ENCODE measurements around a stretch of chr21.

- PRO-cap, result no peak
Measured at GRCh38 chr21:34699528-34700130, 30.8 kb downstream of the CLIC6 start.

DNA sequence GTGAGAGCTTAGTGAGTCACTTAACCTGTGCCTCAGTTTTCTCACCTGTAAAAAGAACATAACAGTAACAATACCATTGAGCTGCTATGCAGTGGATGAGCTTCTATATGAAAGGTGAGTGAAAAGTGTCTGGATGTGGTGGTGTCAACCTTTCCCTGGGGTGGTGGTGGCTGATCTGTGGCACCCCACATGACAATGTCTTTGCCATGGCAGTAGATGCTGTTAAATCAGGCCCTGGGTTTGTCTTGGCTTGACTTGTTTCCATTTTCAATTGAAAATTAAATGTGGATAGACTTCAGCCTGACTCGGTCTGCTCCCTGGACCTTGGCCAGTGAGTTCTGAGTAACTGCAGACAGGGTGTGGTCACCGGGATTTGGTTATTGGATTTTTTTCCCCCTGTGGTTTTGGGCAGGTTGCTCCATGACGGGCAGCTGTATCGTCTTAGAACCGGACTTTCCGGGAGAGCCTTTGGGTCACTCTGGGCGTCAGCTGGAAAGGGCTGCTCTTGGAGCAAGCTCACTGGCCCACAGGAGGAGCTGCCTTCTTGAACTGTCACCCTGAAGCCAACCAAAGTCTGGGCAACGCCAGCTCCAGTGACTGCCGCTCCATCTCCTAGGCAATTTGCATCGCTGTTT lies 74.9 kb downstream of the CLIC6 start:
- PRO-cap, result no peak

DNA sequence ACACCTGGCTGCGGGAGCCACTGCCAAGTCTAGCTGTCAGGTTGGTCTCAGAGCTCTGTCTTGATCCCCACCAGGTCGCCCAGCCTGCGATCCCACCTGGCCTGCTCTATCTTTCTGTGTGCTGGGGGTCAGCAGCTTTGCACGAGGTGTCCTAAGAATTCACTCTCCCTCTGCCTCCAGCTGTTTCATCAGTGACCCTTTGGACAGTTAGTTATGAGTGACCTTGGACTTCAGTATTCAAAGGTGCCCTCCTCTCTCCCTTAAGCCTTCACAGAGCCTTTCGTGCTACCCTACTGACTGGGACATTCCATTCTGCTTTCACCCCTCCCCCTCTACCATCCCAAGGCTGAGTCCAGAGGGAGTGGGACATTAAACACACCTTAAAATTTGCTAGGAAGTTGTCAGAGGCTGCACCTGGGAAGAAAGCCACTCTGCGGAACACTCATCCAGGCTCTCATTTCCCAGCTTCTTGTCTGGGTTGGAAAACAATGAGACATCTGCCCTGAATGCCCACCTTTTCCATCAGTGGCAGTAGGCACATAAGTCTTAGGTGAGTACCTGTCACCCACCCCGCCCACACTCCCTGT lies 171.9 kb downstream of the CLIC6 start:
- PRO-cap, result no peak

DNA sequence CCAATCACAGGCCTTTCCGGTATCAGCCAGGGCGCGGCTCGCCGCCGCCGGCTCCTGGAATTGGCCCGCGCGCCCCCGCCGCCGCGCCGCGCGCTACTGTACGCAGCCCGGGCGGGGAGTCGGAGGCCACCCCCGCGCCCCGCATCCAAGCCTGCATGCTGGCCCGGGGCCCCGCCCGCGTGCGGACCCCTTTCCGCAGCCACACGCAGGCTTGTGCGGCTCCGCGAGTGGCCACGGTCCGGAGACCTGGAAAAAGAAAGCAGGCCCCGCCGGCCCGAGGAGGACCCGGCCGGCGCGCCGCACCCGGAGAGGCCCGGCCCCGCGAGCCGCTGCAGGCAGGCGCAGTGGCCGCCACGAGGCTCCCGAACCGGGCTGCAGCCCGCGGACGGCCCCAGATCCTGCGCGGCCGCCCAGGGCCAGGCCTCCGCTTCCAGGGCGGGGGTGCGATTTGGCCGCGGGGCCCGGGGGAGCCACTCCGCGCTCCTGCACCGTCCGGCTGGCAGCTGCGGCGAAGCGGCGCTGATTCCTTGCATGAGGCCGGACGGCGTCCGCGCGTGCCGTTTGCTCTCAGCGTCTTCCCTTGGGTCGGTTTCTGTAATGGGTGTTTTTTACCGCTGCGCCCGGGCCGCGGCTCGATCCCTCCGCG lies 160.2 kb downstream of the RUNX1 start:
- PRO-cap, result bidirectional peak, plus-strand start at position 103 of the sequence, minus-strand start outside the sequence; bidirectional peak, plus-strand start outside the sequence, minus-strand start at position 596 of the sequence

- PRO-cap, result no peak
Measured at GRCh38 chr21:34967522-34968203, 81.4 kb downstream of the RUNX1 start.

DNA sequence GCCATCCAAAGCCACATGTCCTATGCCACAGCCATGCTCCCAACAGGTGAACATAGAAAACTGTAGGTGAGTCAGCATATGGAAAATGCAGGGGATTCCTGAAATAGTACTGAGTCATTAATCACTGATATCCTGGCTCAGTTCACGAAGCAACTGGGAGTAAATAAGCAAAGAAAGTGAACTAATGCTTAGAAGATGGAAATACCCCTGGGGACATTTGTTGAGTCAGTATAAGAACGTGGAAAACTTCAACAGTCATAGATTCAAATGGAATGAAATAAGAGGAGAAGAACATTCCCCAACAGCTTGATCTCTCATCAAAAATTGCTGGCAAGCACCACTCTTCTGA lies 148.9 kb upstream of the RUNX1 start:
- PRO-cap, result no peak

DNA sequence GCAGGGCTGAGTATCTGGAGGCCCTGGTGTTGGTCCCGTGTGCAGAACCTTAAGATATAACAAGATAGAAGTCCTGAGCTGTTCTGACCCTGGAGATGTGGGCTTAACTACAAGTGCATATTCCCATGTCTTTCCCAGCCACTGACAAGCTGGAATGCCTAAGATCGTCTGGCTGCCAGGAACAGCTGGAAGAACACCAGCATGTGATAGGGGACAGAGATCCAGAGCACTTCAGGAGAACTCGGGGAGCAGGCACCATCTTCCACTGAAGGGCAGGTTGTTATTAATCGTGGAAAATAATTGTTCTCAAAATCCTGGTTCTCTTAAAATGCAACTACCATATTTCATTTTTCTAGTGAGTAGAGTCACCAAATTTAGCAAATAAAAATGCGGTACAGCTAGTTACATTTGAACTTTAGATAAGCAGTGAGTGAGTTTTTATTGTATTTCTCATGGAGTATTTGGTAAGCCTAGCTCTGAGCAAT lies 420.0 kb upstream of the RUNX1 start:
- PRO-cap, result no peak

DNA sequence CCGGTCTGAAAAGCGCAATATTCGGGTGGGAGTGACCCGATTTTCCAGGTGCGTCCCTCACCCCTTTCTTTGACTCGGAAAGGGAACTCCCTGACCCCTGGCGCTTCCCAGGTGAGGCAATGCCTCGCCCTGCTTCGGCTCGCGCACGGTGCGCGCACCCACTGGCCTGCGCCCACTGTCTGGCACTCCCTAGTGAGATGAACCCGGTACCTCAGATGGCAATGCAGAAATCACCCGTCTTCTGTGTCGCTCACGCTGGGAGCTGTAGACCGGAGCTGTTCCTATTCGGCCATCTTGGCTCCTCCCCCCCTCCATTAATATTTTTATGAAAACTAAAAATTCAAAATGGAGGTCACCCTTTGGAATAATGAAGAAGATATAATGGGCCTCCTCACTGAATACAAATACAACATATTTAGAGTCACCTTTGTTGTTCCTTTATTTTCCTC lies 450.4 kb upstream of the RUNX1 start:
- PRO-cap, result no peak

DNA sequence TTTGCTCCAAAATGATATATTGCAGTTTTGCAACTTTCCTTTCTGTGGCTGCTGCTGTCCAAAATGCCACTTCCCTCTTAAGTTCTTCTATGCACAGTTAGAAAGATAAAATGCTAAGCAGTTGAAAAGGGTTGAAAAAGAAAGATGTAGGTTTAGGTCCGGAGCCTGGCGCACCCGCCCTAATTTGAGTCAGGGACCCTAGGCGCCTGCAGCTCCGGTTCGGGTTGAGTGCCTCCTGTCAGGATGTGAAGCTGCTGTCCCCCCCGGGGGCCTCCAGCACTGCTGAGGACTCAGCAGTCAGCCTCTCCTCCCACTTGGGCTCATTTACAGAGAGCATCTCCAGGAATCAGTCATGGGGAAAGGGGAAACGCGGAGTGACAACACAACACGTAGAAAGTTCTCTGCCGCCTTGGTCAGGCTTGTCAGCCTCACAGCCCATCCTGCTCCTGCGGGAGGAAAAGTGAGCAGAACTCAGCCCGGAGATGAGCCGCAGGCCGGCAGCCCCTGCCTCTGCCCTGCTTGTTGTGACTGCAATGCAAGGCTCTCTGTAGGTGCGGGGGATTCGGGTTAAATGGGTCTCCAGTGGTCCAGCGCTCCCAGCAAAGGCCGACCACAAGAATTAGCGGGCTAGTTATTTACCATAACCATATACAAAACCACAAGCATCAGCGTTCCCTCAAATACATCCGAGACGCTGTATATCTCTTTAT lies 479.5 kb upstream of the RUNX1 start:
- PRO-cap, result no peak

GRCh38 chr21:35849979-35850613 lies 210.2 kb downstream of the SETD4 start:
- PRO-cap, result no peak

GRCh38 chr21:36065524-36065869 lies 4.3 kb upstream of the CBR1 start:
- PRO-cap, result no peak

- PRO-cap, result no peak
Measured at GRCh38 chr21:36134537-36134784, 418 bp upstream of the CBR3 start.

DNA sequence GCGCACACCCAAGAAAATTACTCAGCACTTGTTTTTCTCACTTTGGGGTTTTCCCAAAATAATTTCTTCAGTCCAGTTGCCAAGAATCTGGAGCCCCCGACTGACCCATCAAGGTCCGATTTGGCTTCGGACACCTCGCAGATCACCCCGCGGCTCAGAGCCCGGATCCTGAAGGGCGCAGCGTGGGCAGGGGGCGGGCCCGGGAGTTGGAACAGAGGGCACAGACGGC lies 180 bp upstream of the CBR3 start:
- PRO-cap, result no peak

DNA sequence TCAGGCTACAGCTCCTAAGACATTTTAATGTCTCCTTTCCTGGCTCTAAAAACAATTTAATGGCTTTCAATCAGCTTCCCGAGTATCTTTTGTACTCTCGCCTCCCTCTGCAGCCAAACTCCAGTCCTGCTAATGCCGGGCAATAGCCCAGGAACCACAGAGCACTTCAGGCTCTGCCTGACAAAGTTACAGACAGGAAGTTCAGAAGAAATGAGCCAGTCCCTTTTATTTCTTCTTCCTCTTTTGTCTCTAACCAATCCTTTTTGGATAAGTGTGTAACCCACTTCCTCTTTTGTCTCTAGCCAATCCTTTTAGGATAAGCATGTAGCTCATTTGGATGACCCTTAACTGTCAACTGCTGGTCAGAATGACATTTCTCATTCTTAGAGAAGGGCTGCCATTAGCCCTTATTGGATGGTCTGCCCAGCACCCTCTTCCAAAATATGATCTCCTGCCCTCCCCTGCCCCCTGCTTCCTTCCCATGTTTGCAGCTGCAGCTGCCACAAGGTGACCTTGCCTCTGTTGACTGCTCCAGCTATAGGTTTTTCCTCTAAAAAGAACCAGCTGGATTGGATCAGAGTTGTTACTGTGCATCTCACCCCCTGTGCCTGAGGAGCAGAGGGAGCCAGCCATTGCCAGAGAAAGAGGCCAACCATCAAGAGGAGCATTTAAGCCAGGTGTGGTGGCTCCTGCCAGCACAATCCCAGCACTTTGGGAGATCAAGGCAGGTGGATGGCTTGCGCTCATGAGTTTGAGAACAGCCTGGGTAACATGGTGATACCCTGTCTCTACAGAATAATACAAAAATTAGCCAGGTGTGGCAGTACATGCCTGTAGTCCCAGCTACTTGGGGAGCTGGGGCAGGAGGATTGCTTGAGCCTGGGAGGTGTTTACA lies 6.2 kb upstream of the DOP1B start:
- PRO-cap, result no peak

DNA sequence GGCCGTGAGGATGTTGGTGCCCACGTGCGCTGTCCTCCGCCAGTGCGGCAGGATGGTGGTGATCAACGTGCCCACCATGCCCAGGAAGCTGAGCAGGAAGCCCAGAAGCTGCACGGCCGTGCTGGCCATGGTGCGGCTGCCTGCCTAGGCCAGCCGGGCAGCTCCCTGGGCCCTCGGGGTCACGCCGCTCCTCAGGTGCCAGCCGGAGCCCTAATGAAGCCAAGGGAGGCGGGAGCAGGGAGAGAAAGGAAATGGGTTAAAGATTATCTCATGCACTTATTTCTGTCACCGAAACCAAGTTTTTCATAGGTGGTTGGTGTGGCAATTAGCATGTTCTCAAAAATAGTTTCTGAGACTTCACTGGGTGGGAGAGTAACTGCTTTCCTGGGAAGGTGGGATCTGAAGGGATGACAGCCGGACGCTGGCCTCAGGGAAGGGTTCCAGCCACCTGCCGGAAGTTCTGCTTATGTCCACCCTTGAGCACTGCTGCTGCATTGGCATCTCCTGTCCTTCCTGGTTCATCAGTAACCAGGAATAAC lies 18.3 kb downstream of the CLDN14 start:
- PRO-cap, result no peak

GRCh38 chr21:36466996-36467403 lies 12.9 kb downstream of the CLDN14 start:
- PRO-cap, result no peak

DNA sequence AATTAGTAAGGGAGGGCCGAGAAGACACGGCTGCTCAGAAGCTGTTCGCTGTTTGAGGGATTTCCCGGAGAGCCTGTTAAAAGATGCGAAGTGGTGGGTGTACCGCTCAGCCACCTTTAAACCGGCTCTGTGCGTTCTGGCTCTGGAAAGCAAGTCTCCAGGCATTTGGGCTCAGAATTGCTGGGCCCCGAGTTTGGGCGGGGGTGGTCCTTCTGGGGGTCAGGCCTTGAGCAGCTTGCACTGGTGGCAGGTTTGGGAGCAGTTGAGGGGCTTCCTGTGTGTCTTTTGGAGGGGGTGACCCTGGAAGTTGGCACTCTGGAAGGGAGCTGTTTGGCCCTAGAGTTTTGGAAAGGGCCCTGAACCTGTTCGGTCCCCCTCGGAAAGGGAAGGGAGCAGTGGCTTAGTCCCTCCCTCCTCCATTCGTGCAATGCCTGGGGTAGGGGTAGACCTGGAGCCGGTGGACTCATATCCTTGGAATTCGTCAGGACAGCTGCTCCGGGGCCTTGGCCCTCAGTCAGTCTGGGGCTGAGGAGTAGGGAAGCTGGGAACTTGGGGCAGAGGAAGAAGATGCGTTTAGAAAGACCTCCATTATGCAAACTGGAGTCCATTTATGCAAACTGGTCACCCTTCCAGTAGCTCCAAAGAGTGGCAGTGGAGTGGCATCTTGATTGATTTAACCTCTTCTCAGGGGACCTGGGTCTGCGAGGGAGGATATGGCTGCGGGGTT lies 3.2 kb downstream of the SIM2 start:
- PRO-cap, result no peak

GRCh38 chr21:36719569-36720198 lies 20.8 kb downstream of the SIM2 start:
- PRO-cap, result no peak

- PRO-cap, result no peak
Measured at GRCh38 chr21:36909405-36910424, 56.8 kb downstream of the HLCS start.

GRCh38 chr21:37367338-37367876 lies 834 bp downstream of the DYRK1A start:
- PRO-cap, result bidirectional peak, plus-strand start at chr21:37367505, minus-strand start at chr21:37367236